Right atrium auricular region (tissue), 2 donors: ENCODE measurements around a stretch of chr3.

DNA sequence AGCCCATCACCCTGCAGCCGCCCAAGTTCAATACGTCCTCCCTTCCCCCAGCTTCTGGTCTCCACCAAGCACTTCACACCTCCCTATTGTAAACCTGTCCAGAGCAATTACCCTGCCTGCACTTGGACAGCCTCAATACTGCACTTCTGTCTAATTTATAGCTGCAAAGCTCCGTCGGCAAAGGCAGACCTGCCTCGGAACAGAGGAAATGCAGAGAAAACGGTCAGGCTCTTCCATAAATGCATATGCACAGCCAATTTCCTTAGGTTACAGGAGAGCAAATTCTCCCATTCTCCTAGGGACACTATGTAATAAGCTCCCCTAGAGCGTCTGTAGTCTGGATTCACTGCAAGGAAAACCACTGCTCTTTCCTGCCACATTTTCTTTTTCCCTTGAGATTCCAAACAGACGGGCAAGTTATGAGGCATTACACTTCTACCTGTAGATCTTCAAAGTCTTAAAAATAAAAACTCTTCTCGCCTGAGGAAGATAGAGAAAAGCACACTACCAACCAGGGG is 21.7 kb downstream of the LRIG1 start:
- PRO-cap, result no peak
- RAMPAGE, long total RNA, 2 experiments, result no peak in any of the 2 experiments

- PRO-cap, result no peak
- RAMPAGE, long total RNA, 2 experiments, result no peak in any of the 2 experiments
These were observed 15.6 kb downstream of the LRIG1 start for GRCh38 chr3:66485248-66485523.

GRCh38 chr3:66498072-66499241 is 2.4 kb downstream of the LRIG1 start:
- PRO-cap, result bidirectional peak, plus-strand start at chr3:66498620, minus-strand start at chr3:66498460
- RAMPAGE, long total RNA, 2 experiments, result no peak in any of the 2 experiments

DNA sequence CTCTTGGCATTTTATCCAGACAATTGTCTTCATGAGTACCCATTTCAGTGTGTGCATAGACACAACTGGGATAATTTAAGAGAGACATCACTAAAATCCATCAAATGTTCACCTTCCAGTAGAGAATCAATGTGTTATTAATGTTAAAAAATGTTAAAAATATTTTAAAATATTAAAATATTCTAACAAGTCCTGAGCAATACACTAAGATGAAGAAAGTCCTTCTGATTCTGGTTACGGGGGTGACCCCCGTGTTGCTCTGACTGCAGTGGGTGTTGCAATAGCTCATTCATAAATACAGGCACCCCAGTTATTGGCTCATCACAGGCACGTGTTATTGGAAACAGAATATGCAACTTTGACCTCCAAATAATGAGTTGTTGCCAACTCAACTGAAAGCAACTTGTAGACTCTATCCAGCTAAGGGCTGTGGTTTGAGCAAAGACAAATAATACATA is 87.3 kb upstream of the LRIG1 start:
- PRO-cap, result no peak
- RAMPAGE, long total RNA, 2 experiments, result no peak in any of the 2 experiments

DNA sequence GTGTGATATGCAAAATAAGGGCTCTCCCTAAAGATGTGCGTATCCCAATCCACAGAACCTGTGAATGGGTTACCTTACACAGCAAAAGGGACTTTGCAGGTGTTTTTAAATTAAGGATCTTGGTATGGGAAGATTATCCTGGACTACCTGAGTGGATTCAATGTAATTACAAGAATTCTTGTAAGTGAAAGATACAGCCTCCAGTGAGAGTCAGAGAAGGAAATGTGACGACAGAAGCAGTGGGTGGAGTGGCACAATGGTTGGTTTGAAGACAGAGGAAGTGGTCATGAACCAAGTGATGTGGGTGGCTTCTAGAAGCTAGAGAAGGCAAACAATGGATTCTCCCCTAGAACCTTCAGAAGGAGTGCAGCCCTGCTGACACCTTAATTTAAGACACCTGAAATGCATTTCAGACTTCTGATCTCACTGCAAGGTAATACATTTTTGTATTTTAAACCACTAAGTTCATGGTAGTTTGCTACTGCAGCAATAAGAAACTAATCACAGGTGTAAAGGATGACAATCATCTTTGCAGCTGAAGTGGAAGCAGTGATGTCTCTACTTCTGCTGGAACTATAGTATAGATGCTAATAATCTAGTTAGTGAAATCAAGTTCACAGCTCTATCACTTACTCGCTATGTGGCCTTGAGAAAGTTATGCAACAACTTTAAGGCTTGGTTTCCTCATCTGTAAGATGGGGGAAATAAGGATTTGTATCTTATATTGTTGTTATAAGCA is 53.7 kb downstream of the TAFA1 start:
- PRO-cap, result no peak
- RAMPAGE, long total RNA, 2 experiments, result no peak in any of the 2 experiments

- PRO-cap, result bidirectional peak, plus-strand start at chr3:69012998, minus-strand start at chr3:69012718; bidirectional peak, plus-strand start at chr3:69013095, minus-strand start at chr3:69013087; bidirectional peak, plus-strand start at chr3:69013312, minus-strand start at chr3:69013260; bidirectional peak, plus-strand start at chr3:69013421, minus-strand start at chr3:69013423
- RAMPAGE, long total RNA, 2 experiments, result start-site peak on the minus strand in 1 of 2 experiments, at chr3:69012899-69013243 at its widest, 111 reads per replicate
These were observed 485 bp downstream of the EOGT start for GRCh38 chr3:69012839-69013559.

GRCh38 chr3:69104356-69104885 is 18.0 kb downstream of the LMOD3 start:
- PRO-cap, result no peak
- RAMPAGE, long total RNA, 2 experiments, result no peak in any of the 2 experiments

- PRO-cap, result no peak
- RAMPAGE, long total RNA, 2 experiments, result no peak in any of the 2 experiments
These were observed 3.8 kb downstream of the LMOD3 start for GRCh38 chr3:69118609-69118948.

DNA sequence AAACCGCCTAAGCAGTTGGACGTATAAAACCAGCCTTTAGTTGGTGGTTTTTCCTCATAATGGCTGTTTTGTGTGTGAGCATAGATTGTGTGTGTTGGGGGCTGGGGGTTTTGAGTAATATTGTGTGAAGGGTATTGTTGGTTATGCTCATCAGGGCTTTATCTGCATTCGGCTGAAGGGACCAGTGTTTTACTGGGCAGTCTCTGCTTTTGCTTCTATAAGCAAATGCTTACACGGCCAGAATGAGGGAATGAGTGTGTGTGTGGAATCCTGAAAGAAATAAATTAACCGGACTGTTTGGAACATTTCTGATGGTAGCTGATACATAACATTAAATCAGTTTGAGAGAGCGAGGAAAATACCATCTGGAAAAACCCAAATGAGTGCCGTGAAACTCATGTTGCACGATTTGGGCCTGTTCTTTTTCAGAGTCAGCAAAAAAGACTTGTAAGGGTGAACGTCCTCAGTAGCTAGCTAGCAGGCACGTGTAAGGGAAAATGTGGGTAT is 1.9 kb downstream of the MITF start:
- PRO-cap, result no peak
- RAMPAGE, long total RNA, 2 experiments, result no peak in any of the 2 experiments

GRCh38 chr3:70977747-70978292 is 605.7 kb downstream of the FOXP1 start:
- PRO-cap, result no peak
- RAMPAGE, long total RNA, 2 experiments, result no peak in any of the 2 experiments

DNA sequence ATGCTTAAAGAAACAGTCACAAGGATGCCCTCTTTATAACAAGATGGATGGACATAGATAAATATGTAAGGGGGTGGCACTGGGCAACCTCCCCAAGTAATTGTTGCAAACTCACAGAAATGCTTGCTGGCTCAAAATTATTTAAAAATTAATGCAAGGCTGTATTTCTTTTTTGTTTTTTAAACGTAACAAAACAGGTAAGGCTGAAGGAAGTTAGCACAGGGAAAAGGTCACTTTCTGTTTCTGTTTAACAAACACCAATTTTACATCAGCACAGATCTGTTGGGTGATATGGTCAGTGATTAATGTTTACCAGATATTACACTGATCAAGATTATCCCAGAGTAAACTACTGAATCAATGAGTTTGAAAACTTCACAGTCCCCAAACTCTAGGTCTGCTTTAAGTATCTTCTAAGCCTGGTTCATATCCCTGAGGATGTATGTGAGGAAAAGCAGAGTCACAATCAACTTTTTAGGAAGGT is 558.0 kb downstream of the FOXP1 start:
- PRO-cap, result no peak
- RAMPAGE, long total RNA, 2 experiments, result no peak in any of the 2 experiments

- PRO-cap, result unidirectional peak, minus-strand start at chr3:71065676
- RAMPAGE, long total RNA, 2 experiments, result no peak in any of the 2 experiments
These were observed 518.1 kb downstream of the FOXP1 start for GRCh38 chr3:71065467-71065728.

GRCh38 chr3:71112416-71112969 is 471.0 kb downstream of the FOXP1 start:
- PRO-cap, result no peak
- RAMPAGE, long total RNA, 2 experiments, result start-site peak on the minus strand in 1 of 2 experiments, at chr3:71112580-71112718 at its widest, 16 reads per replicate

DNA sequence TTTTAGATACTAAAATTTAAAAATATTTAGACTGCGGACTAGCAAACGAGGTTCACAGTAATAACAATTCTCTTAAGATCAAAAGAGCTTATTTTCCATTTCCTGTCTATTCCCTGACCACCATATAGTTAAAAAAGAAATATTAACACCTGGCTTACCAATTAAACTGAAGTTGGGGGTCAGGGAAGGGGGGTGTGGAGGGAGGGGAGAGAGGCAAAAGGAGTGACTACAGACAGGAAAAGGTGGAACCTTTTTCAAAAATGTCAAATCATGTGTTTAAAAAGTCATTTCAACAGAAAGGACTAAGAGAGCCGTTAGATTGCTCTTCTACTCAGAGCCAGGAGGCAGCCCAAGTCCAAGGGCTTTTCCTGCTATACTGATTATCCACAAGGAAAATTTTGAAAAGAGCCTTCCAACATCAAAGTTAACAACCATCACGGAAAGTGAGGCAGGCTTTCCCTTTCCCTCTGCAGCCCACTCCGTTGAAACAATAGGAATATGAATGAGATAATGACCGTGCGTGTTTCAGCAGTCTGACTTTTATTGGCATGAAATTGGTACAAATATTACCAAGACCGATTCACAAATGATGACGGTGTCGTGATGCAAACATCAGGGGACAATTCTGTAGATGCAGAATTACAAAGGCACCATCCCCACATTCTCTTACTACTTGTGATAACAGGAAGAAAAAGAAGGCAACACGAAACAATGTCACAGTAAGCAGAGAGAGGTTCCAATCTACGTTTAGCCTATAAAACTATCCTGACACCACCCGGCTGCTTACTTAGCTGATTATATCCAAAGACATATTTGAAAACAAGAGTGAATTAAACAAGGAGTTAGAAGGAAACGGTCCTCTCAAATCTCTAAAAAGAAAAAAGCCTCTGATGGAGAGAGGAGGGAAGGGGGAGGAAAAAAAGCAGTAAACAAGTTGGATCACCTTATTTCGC is 453.8 kb downstream of the FOXP1 start:
- PRO-cap, result bidirectional peak, plus-strand start at position 305 of the sequence, minus-strand start at position 228 of the sequence; bidirectional peak, plus-strand start at position 490 of the sequence, minus-strand start at position 504 of the sequence; bidirectional peak, plus-strand start at position 672 of the sequence, minus-strand start at position 550 of the sequence
- RAMPAGE, long total RNA, 2 experiments, result no peak in any of the 2 experiments

- PRO-cap, result bidirectional peak, plus-strand start at chr3:71130692, minus-strand start at chr3:71130586; bidirectional peak, plus-strand start at chr3:71130957, minus-strand start at chr3:71130941
- RAMPAGE, long total RNA, 2 experiments, result start-site peak on the minus strand in 2 of 2 experiments, at chr3:71130555-71130589 at its widest, 36 to 139 reads per replicate
These were observed 452.8 kb downstream of the FOXP1 start for GRCh38 chr3:71130411-71131434.

DNA sequence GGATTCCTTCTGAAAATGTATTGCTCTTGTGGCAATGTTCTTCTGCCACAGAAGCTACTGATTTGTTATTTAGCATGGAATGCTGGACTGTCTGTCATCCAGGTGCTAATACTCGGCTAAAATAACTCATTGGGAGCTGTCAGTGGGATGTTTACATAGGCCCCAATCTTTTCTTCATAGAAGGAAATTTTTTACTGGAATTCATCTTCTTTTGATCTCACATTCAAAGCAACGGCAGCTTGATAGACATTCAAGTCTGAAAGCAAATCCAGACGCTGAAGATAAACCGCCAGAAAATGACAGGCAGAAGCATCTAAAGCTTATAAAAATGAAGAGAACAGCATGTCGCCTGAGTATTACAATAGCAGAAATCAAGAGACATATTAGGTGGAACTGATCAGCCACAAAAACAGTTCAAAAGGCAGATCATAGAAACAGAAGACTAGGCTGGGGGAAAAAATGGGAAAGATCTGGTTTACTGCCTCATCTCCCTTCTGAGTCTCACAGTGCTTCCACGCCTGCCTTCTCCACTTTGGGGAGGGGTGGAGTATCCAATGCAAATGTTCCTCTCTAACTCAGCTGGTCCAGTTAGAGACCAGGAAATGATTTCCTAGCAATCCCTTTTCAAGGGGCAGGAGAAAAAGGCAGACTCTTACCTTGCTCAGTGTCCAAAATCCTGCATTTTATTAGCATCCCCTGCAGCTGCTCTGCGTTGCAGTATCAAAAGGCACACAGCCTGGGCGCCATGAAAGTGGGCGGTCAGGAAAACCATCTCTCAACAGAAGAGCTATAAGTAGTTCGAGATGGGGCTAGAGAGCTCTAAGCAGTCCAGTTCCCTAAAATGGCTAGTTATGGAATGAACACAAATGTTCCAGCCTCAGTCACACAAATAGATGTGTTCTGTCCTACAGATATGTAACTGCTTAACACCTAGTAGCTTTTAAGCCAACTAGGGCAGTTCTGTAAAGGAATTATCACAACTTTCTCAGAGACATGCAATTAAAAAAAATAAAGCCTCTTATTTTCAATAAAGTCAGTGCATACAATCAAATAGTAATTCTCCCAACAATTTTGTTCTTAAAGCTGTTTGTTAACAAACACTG is 451.7 kb downstream of the FOXP1 start:
- PRO-cap, result unidirectional peak, minus-strand start at position 496 of the sequence; unidirectional peak, minus-strand start at position 534 of the sequence
- RAMPAGE, long total RNA, 2 experiments, result start-site peak on the minus strand in 2 of 2 experiments, centred at positions 758 to 787 of the sequence, 57 to 131 reads per replicate

DNA sequence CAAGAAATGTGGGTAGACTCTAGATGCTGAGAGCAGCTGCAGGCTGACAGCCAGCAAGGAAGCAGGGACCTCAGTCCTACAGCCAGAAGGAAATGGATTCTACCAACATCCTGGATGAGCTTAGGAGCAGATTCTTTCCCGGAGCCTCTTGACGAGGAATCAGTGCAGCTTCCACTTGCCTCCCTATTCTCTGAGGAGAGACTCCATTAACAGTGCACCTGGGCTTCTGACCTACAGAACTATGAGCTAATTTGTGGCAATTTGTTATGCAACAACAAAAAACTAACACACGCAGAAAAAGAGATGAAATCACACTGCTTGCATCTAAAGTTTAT is 441.0 kb downstream of the FOXP1 start:
- PRO-cap, result no peak
- RAMPAGE, long total RNA, 2 experiments, result no peak in any of the 2 experiments

GRCh38 chr3:71249096-71249634 is 334.4 kb downstream of the FOXP1 start:
- PRO-cap, result no peak
- RAMPAGE, long total RNA, 2 experiments, result no peak in any of the 2 experiments

GRCh38 chr3:71417915-71418469 is 165.5 kb downstream of the FOXP1 start:
- PRO-cap, result no peak
- RAMPAGE, long total RNA, 2 experiments, result no peak in any of the 2 experiments

DNA sequence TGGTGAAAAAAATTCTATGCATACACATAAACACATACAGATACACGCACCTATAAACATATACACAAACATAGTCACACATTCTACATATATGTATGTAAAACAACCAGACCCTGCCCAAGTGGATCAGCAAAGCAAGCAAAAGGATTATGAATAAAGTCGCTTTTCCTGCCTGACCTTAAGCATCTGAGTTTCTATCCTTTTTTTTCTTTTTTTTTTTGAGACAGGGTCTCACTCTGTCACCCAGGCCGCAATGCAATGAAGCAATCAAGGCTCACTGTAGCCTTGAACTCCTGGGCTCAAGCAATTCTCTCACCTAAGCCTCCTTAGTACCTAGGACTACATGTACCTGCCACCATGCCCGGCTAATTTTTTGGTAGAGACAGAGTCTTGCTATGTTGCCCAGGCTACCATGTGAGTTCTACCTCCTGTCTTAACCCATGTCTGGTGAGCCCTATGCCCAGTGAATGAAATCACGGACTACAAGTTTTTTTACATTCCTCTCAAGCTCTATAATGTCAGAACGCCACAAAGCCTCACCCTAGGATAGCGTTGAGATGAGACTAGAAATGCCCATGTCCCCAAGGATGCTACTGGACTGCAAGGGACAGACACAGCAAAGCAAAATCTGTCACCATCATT is 162.9 kb downstream of the FOXP1 start:
- PRO-cap, result no peak
- RAMPAGE, long total RNA, 2 experiments, result no peak in any of the 2 experiments